Prostate gland (tissue), 2 donors: ENCODE data around the genes RIMS4 and RBPJL.

DNA sequence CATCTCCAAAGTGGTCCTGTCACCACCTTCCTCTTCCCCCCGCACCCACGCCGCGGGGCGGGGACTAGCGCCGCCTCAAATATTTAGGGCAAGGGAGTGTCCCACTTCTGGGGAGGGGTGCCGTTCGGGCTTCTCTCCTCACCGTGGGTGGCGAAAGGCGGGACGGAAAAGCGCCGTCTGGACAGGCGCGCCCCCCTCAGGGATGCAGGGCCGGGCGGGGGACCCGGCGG, 319 bp upstream of the TOX2 start:
- PRO-cap: no peak
- RAMPAGE, long total RNA, 2 experiments: no peak in any of the 2 experiments

DNA sequence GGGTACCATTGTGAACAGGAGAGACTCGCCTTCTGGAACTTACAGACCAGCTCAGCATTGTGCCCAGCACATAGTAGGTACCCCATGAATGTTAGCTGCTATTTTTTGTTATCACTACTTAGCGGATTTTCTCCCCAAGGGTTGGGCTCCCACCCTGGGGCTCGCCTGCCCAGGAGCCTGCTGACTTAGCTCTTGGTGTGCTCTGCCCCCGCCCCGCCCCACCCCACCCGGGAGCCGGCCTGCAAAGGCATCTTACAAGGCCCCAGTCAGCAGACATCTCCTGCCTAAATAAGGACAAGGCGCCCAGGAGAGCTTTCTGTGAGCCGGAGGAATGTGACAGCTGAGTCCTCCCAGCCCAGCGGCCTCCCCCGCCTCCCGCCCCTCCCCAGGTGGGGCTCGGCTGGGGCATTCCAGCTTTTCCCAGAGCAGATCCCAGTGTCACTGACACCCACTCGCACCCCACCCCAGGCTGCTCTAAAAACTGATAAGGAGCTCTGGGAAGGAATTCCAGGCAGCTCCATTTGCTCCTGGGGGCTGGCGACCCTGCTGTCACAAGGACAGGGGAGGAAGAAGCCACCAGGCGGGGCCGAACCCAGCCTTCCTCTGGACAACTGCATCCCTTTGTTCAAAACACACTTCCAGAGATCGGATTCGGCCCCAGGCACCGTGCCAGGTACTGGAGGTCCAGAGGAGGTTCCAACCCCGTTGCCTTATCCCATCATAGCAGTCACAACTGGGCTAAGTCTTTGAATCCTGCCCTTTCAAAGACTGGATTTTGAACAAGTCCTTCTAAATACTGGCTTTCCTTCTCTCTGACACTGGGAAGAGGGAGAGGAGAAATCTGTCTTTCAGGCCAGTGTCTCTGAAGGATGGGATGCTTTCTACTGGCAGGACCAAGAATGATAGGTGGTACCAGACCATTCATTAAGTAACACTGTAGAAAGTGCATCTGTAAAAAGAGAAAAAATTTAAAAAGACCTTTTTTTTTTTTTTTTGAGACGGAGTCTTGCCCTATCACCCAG, 49.6 kb downstream of the JPH2 start:
- PRO-cap: bidirectional peak, plus-strand start at position 428 of the sequence, minus-strand start at position 220 of the sequence
- RAMPAGE, long total RNA, 2 experiments: no peak in any of the 2 experiments

DNA sequence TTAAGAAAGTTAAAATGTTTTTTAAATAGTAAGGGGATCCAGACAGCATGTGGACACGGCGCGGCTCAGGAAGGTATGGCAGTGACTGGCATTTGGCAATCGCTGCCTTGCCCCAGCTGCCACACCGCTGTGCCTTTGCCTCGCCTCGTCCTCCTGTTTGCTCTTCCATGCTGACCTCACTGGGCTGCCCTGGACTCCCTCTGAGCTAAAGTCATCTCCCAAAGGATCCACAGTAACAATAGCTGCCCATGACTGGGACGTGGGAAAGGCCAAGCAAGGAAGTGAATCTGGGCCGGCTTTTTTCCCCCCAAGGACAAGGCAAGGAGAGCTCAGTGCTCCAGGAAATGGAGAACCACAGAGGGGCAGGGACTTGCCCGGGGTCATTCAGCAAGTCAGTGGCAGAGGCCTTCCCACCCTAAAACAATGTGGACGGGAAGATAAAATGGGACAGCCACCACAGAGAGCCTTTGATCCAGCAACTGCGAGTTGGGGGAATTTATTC, 48.1 kb downstream of the JPH2 start:
- PRO-cap: no peak
- RAMPAGE, long total RNA, 2 experiments: no peak in any of the 2 experiments

DNA sequence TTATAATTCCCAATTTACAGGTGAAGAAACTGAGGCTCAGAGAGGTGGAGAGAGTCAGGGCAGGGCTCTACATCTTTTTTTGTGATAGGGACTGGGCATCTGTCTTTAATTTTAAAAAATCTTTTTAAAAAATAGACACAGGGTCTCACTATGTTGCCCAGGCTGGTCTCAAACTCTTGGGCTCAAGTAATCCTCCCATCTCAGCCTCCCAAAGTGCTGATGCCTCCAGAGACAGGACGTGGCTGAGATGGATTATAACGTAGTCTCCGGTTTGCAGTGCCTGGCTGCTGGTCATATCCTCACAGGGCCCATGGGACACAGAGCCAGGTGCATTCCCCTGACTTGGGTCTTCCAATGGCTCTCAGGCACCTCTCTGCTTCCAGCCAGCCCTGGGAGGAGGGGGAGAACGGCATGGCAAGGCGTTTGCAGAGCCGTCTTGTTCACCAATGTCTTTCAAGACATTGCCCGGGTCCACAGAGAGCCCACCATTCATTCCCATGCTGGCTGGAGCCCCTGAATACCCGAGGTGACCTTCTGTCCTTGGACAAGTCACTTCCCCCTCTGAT, 38.4 kb downstream of the HNF4A start:
- PRO-cap: no peak
- RAMPAGE, long total RNA, 2 experiments: no peak in any of the 2 experiments

GRCh38 chr20:44429600-44430111, 46.0 kb upstream of the TTPAL start:
- PRO-cap: no peak
- RAMPAGE, long total RNA, 2 experiments: no peak in any of the 2 experiments

DNA sequence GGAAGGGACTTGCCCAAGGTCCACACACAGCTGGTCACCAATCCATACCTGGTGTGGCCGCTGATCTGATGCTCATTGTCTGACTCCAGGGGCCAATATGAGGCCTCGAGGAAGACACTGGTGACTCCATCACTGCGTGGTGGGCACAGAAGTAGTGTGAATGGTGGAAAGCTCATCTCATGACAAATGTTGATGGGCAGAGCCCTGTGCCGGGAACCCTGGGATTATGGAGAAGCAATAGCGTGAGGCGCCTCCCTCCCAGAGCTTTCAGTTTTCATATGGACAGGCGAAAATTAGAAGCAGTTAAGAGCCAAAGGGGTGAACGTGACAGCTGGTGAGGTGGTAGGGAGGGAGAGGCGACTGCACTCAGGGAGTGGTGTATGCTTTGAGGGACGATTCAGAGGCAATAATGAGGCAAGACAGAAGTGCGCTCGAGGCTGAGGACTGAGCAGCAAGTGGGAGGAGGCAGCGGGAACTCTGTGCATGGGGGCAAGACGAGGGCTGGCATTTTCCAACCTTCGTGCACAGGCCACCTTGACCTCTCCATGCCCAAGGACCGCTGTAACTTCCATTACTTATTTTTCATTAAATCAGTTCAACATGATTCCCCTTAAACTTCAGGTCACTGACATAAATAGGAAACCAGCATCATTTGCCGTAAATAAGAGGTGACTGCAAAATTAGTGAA, 39.2 kb upstream of the TTPAL start:
- PRO-cap: no peak
- RAMPAGE, long total RNA, 2 experiments: no peak in any of the 2 experiments

GRCh38 chr20:44478184-44478586, 2.5 kb downstream of the TTPAL start:
- PRO-cap: no peak
- RAMPAGE, long total RNA, 2 experiments: no peak in any of the 2 experiments

DNA sequence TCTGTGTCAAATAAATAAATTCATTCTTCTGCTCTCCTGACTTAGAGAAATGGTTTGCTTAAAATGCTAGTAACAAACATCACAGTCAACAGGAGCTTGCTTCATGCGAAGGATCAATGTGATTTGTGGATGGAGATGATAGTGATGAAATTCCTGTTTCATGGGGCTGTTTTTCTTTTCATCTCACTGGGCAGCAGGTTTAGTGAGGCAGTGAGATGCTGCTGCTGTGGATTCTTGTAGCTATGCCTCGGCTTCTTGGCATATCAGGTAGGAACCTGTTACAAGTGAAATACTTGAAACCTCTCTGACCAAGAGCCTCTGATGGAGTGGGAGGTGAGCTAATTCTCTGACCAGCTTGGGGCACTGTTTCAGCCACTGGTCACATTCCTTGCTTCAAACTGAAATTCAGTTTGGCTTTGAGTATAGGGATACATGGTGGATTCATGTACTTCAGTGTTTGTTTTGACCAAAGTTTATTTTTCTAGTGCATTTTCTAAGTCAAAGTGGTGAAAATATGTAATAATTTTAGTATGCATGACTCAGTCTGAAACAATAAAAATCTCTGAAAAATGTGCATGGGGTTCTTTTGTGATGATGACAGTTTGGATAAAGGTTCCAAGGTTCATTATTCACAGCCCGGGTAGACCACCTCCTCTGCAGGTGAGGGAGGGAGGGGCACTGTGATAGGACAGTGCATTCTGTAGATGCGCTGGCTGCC, 18.5 kb downstream of the TTPAL start:
- PRO-cap: no peak
- RAMPAGE, long total RNA, 2 experiments: no peak in any of the 2 experiments

- PRO-cap: no peak
- RAMPAGE, long total RNA, 2 experiments: no peak in any of the 2 experiments
These were observed 962 bp downstream of the SERINC3 start for GRCh38 chr20:44520920-44521296.

DNA sequence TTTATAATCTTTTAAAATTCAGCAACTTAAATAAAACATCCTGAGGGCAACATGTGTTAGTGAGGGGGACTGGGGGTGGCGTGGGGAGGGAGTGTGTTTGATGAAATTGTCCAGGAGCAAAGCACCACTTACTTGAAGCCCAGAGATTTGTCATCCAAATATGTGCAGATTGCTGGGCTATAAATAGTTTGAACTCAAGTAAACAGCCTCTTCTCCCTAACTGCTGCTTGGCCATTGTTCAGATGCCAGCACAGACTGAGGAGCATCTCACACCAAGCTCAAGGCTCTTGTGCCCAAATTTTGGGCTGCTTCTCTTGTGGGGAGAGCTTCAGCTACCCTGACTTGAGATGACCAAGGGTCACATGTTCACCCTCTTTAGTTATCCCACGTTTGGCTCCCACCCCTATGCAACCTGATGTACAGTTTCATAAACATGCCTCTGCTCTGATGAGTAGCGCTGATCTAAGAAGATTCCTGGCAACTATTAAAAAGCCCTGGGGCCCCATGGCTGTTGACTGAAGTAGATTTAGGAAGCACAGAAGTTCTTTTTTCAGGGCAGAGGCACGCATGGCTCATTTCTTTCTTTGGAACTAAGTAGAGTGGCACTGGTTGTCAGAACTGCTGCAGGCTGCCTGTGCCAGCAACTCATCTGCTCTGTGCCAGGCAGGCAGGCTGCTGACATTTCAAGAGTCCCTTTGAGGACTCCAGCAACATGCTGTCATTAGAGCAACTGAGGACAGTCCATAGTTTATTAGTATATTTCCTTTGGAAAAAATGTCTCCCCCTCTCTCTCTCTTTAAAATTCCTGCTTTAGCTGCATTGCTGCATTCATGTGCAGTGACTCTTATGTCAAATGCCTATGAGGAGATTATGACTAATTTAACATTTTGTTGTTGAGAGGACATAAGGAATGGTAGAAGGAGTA, 9.6 kb upstream of the PKIG start:
- PRO-cap: unidirectional peak, plus-strand start at position 234 of the sequence
- RAMPAGE, long total RNA, 2 experiments: no peak in any of the 2 experiments

DNA sequence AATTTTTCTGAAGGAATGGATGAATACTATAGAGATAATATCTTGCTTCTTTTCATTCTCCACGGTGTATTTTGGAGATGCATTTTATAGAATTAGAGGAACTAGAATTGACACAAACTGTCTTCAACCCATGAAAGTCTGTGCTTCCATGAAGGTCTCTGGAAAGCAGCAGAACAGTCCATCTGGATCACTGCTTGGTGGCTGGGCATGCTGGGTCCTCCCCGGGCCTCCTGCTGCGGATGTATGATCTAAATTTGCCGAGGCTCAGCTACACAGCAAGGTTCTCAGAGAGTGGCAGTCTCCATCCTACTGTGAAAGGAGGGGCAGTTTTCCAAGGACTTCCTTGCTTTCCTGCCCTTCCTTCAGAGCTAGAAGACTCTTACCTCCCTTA, 15.1 kb downstream of the PKIG start:
- PRO-cap: no peak
- RAMPAGE, long total RNA, 2 experiments: no peak in any of the 2 experiments

GRCh38 chr20:44706197-44707070, 8.7 kb upstream of the CCN5 start:
- PRO-cap: no peak
- RAMPAGE, long total RNA, 2 experiments: no peak in any of the 2 experiments

GRCh38 chr20:44716126-44716325, 857 bp downstream of the CCN5 start:
- PRO-cap: no peak
- RAMPAGE, long total RNA, 2 experiments: no peak in any of the 2 experiments

- PRO-cap: no peak
- RAMPAGE, long total RNA, 2 experiments: no peak in any of the 2 experiments
These were observed at the start of gene RIMS4 for GRCh38 chr20:44810334-44810934. Gene RIMS4, minus strand, starts transcription at chr20:44810546.

DNA sequence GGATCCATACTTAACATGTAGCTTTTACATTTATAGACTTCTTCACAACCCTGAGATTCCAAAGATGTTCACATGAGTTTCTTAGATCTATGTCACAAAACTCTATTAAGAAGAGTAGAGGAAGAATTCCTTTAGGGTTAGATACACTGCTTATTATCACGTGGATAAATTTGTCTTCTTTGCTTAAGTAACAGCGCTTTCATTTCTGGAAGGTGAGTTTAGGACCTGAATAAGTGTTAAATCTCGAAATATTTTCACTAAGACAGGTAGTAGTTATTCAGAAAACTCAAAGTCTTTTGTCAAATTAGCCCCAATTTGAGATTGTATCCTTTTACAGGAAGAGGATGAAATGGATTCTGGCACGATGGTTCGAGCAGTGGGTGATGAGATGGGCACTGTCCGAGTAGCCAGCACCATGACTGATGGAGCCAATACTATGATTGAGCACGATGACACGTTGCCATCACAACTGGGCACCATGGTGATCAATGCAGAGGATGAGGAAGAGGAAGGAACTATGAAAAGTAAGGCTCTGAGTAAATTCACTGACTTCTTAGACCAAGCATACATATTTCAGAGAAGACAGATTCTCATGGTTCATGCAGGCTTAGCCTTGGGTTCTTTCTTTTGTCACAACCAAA, 34.6 kb downstream of the STK4 start:
- PRO-cap: no peak
- RAMPAGE, long total RNA, 2 experiments: start-site peak on the plus strand in 1 of 2 experiments, centred at position 332 of the sequence, 30 reads per replicate

GRCh38 chr20:45306364-45307130, at the start of gene RBPJL:
Gene RBPJL, plus strand, starts transcription at chr20:45306840.
- PRO-cap: no peak
- RAMPAGE, long total RNA, 2 experiments: no peak in any of the 2 experiments

DNA sequence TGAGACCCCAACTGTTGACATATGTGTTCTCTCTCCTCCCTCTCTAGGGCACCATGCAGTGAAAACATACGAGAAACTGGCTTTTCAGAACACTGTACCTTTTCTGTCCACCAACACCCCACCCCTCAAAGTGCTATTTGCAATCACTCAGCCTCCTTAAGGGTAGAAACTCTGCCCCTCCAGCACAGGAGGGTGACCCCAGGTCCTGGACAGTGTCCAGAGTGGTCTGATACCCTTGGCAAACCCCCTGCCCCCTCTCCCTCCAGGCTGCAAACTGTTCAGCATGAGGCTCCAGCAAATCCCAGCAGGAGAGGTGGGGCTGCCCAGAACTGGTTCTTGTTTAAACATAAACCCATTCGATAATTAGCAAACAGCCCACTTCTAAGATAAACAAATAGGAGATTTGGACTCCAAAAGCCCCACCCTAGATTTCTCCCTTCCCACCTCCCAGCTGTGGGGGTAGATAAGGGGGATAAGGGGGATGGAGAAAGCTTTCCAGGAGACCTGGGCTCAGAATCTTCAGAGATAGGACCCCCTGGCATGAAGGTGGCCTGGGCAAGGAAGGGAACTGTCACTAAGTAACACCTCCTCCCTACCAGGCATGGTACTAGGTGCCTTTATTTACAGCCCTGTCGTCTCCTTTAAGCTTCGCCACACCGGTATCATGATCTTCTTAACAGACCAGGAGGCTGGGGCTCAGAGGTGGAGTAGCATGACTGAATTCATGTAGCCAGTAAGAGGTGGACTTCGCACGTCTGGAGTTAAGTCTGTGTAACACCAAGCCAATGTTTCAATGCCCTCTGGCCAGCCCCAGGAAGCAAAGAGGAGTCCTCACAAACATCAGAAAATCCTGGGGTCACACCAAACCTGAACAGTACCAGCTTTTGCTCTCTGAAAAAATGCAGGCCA, 4.8 kb downstream of the SDC4 start:
- PRO-cap: unidirectional peak, minus-strand start at position 301 of the sequence
- RAMPAGE, long total RNA, 2 experiments: no peak in any of the 2 experiments

- PRO-cap: bidirectional peak, plus-strand start at chr20:45359215, minus-strand start at chr20:45359063
- RAMPAGE, long total RNA, 2 experiments: no peak in any of the 2 experiments
These were observed 3.8 kb upstream of the SYS1 start for GRCh38 chr20:45358891-45359771.

GRCh38 chr20:45408767-45409090, 640 bp downstream of the DBNDD2 start:
- PRO-cap: no peak
- RAMPAGE, long total RNA, 2 experiments: no peak in any of the 2 experiments

DNA sequence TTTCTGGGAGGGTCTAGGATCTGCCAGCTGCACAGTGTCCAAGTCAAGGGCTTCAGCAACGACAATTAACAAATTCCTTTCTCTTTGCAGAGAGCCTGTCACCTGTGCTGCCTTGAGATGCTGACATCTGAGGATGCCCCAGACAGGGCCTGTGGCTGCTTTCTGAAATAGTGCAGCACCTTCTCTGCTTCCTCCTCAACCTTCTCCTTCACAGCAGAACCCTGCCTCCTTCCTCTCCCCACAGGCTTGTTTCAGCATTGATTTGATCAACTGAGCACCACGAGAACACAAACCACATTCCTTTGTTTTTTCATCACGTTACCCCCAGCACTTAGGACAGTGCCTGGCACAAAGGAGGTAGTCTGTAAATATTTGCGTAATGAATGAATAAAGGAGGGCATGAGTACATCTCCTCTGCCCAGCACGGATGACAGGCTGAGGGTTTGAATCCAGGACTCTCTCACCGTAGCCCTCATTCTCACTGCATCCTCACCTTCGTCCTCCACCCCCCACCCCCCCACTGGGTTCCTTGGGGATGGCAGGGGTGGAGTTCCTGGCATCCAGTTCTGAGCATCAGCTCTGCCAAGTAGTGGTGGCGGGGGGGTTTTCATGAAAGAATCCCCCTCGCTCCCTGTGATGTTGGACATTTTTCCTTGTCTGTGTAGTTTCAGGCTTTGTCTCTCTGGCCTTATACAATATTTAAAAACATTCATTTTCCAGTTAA, 21.2 kb upstream of the WFDC2 start:
- PRO-cap: bidirectional peak, plus-strand start at position 379 of the sequence, minus-strand start at position 223 of the sequence
- RAMPAGE, long total RNA, 2 experiments: no peak in any of the 2 experiments